Glomerular endothelial cell (primary cell): ENCODE measurements around a stretch of chr6.

DNA sequence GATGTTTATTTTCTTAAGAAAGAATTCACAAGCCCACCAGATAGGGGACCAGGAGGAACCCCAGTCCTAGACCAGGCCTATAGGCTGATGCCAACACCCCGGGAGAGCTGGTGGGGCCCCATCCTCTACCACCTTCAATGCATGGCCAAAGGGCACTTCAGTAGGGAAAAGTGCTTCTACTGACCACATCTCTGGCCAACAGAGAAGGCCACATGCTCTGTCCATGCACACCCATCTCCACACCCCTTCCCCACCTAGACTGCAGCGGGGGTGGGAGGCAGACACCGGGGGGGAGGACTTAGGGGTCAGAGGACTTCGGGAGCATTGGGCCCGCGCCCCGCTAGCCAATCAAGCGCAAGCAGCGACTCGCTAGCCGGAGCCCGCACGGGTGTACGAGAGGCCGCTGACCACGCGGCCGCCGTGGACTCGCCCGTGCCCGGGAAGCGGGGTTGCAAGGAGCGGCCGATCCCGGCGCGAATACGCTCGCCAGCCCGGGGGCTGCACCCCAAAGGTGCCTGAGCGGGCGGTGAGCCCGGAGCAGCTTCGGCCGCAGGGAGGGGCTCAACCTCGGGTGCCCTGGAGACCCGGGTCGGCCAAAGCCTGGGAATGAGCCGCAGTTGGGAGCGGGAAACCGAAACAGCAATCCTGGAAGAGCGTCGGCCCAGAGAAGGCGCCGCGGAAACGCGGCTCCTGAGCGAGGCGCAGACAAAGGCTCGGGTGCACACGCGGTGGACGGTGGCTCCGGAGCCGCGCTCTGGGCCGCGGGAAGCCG, 2.8 kb downstream of the PDE10A start:
- RAMPAGE, long total RNA = no peak

GRCh38 chr6:165774811-165775367, 111.8 kb upstream of the PDE10A start:
- RAMPAGE, long total RNA = no peak

DNA sequence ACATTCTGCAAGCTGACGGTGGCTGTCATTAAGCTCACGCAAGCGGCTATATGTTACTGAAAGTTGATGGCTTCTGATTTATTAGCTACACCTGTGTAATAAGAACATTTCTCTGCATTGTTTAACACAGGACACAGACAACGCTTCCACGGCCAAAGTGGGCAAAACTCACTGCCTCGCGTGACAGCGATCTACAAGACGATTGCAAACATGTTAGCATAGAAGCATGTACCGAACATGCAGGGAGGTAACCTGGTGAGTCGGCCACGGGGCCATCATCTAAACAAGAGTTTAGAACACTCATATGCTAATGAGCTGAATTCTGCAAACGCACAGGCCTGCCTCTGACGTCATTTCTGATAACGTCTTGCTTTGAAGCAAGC, 184.2 kb upstream of the PDE10A start:
- RAMPAGE, long total RNA = no peak

- RAMPAGE, long total RNA = no peak
These were observed 181.7 kb downstream of the TBXT start for GRCh38 chr6:165985716-165986516.

DNA sequence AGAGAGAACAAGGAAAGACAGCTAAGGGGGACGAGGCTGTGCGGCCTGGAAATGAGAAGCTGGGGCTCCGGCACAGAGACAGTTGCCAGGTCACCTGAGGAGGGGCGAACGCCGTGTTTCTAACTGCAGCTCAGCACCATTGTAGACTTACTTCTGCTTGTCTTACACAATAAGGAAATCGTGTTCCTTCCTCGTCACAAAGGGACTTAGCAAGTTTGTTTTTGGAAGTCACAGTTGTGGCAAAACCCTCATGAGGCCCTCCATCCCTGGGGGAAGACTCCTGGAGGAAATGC, 69.0 kb upstream of the TBXT start:
- RAMPAGE, long total RNA = no peak

DNA sequence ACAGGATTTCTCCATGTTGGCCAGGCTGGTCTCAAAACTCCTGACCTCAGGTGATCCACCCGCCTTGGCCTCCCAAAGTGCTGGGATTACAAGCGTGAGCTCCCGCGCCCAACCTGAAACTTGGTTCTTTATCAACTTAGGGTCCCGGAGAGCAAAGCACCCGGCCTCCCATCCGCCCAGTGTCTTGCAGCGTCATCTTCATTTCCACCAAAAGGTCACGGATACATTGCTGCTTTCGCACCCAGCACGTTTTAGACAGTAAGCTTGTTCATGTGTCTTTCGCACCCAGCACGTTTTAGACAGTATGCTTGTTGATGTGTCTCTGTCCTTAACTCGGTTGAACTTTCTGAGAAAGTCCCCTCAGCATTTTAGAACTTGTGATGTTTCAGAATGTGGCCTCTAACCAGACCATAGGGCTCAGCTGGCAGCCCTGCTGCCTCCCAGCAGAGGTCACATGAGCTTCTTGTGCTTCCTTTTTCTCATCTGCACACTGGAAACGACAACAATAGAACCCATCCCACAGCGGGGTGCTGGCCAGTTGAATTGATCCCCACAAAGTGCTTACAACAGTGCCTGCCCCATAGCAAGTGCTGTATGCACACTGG, 48.7 kb downstream of the PRR18 start:
- RAMPAGE, long total RNA = no peak

DNA sequence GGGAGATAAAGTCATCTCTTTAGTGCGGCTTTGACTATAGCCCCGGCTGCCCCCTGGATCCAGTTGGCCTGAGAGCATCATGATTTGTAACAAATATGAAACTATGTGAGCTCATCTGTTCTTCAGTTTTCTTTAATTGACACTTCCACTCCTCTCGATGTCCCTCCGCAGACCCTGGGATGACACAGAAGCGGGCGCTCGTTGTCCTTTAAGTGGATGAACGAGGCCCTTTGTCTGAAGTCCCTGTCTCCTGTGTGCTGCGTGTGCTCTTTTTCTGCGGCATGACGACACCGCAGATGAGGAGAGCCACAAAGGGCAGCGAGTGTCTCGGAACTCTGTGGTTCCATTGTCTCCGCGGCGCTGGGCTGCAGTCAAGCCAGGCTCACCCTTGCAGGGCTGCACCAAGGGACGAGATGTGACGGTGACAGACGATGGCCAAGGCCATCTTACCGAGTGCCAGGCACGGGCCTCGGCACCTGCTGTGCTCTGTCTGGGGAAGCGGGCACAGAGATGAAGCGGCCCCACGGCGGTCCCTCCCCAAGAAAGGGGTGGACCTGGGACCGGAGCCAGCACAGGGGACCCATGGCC, 10.6 kb downstream of the PRR18 start:
- RAMPAGE, long total RNA = no peak

DNA sequence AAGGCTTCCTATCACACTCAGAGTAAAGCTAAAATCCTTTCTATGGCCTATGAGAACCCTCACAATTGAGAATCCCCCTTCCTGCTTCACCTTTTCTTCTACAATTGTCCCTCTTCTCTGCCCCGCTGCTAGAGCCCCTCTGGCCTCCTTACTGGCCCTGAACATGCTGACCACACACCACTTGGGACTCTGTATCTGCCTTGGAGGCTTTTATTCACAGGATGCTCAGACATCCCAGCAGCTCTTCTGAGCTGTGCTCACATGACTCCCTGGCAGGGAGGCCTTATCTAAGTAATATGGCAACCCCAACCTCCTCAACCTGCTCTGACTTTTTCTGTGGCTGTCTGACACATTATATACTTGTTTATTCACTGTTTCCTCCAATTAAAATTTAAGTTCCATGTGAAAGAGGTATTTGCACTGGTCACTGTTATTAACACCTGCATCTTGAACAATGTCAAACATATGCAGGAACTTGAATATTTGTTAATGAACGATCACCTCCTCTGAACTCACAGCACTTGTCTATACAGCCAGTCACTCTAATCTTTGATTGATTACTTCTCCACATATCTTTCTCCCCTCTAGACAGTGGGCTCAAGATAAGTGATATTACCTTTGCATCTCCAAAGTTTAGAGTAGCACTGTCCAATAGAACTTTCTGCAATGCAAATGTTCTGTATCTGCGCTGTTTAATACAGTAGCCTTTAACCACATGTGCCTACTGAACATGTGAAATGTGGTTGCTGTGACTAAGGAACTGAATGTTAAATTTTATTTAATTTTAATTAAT, 1.8 kb downstream of the SFT2D1 start:
- RAMPAGE, long total RNA = no peak

- RAMPAGE, long total RNA = no peak
These were observed 84.1 kb upstream of the MPC1 start for GRCh38 chr6:166466505-166467612.

GRCh38 chr6:166542332-166542838, 44.1 kb downstream of the RAMACL start:
- RAMPAGE, long total RNA = no peak

- RAMPAGE, long total RNA = no peak
These were observed 14.2 kb downstream of the RAMACL start for GRCh38 chr6:166572202-166572692.

GRCh38 chr6:166640324-166640921, 13.4 kb upstream of the RPS6KA2 start:
- RAMPAGE, long total RNA = no peak

DNA sequence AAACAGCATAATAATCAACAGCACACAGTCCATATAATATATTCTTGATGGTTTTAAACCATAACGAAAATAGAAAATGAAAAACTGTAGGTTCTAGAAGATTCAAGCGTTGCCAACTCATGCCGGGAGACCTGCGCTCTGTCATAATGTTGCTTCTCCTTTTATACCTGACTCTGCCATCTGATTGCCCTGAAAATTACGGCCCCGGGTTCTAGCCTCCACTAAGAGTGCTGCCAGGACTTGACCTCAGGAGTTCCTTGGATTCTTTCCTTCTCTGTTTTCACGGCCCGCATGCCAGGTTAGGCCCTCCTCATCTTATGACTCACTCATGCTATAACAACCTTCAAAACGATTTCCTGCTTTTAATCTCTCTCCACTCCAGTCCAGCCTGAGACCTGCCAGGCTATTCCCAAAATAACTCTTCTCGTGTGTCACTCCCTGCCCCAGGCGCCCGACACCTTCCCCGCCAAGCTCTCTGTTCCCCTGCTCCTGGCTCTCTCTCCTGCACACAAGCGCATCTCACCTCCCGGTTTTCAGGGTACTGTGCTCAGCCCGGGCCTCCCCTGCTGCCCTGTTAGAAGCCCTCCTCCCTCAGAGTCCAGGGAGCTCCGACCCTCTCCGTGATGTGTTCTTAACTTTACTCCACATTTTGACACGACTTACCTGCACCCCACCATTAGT, 64.1 kb upstream of the RPS6KA2 start:
- RAMPAGE, long total RNA = no peak

DNA sequence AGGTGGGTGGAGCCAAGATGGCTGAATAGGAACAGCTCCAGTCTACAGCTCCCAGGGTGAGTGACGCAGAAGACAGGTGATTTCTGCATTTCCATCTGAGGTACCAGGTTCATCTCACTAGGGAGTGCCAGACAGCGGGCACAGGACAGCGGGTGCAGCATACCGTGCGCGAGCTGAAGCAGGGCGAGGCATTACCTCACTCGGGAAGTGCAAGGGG, 161.7 kb upstream of the RPS6KA2 start:
- RAMPAGE, long total RNA = no peak

- RAMPAGE, long total RNA = no peak
These were observed 57.6 kb downstream of the RNASET2 start for GRCh38 chr6:166898744-166899249.

GRCh38 chr6:166931023-166931571, 25.3 kb downstream of the RNASET2 start:
- RAMPAGE, long total RNA = no peak

- RAMPAGE, long total RNA = no peak
These were observed 2.4 kb upstream of the CCR6 start for GRCh38 chr6:167120217-167121089.

- RAMPAGE, long total RNA = no peak
These were observed 73.5 kb downstream of the TTLL2 start for GRCh38 chr6:167398286-167398926.

DNA sequence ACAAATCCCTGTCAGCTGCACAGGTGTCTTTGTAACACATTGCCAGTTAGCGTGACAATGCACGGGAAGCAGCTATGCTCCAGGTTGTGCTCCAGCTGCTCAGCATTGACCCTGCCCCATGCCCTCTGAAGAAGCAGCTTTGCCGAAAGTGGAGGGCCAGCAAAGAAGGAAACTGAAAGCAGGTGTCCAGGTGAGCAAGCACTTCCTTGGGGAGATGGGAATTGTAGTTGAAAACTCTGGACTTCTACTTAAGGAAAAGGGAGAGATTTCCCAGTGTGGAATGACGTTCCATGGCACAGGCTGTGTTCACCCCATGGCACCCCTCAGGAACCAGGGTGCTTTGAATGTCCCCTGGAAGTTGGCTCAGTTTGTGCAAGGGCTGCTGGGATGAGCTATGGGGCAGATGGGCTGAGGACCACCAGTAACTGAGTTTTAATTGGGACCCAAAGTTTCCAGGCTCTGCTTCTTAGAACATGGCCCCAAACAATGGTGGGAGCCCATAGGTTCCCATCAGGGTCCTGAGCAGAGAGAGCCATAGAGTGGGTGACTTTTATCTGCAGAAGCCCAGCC, 125.9 kb downstream of the TTLL2 start:
- RAMPAGE, long total RNA = no peak

DNA sequence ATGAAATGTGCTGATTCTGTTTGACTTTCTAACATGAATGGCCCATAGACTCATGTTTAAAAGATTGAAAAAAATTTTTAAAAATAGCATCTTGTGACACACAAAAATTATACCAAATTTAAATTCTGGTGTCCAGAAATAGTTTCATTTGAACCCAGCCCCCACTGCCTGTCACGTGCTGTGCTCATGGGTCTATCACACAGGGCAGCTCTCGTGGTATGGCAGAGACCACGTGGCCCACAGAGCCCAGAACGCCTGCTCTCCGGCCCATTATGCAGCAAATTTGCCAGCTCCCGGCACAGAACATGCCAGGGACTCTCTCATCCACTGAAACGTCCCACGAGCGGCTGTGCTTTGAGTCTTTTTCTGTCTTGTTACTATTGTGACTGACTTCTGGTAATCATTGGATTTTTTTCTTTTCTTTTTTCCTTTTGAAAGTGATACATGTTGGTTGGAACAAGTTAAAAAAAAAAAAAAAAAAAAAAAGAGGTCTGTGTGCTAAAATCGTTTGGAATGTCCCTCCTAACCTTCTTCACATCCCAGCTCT, 224.4 kb downstream of the TTLL2 start:
- RAMPAGE, long total RNA = no peak